Urinary bladder (tissue), 3 donors: Measurements from ENCODE around the genes KDM5A and ERC1.

- PRO-cap: no peak
- RAMPAGE, long total RNA: no peak
Observed at GRCh38 chr12:21568-22467, 44.7 kb upstream of the IQSEC3 start.

- PRO-cap: no peak
- RAMPAGE, long total RNA: no peak
Observed at GRCh38 chr12:91745-92210, 25.2 kb downstream of the IQSEC3 start.

- PRO-cap: no peak
- RAMPAGE, long total RNA: no peak
Observed at GRCh38 chr12:139652-140146, 73.1 kb downstream of the IQSEC3 start.

DNA sequence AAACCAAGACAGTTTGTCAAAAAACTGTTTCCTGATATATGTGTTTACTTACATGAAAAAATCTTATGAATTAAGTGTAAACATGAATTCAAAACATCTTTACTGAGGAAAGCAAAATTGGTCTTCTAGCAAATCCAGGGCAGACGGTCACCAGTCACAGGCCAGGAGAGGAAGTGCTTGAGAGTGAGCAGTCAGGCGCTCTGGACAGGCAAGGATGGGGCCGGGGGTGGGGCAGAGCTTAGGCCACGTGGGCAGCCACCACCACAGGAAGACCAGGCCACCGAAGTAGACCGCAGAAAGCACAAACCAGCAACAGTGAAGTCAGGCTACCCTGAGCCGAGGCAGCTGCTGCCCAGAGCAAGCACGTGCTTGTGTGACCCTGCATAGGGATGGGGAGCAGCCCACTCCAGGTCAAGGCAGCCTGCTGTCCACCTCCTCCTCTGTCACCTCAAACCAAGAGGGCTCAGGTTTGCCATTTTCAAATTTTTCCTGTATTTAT, 33.5 kb downstream of the SLC6A12 start:
- PRO-cap: bidirectional peak, plus-strand start at position 312 of the sequence, minus-strand start at position 163 of the sequence
- RAMPAGE, long total RNA: no peak

DNA sequence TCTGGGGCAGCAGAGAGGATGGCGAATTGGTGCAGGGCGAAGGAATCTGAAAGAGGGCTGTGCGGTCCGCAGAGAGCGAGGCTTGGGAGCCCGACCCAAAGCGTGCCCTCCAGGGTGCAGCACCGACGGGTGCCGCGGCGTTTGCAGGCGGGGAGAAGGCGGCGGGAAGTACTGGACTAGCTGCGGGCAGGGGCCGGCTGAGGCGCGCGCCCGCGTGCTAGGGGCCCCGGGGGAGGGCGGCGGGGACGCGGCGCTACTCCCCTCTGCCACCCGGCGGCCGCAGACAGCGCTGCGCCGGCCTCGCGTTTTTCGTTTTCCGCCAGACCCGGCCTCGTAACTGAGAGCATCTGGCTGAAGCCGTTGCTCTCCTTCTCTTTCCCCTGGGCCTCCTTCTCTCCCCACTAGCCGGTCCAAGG, 24.9 kb downstream of the SLC6A12 start:
- PRO-cap: unidirectional peak, minus-strand start at position 212 of the sequence
- RAMPAGE, long total RNA: no peak

DNA sequence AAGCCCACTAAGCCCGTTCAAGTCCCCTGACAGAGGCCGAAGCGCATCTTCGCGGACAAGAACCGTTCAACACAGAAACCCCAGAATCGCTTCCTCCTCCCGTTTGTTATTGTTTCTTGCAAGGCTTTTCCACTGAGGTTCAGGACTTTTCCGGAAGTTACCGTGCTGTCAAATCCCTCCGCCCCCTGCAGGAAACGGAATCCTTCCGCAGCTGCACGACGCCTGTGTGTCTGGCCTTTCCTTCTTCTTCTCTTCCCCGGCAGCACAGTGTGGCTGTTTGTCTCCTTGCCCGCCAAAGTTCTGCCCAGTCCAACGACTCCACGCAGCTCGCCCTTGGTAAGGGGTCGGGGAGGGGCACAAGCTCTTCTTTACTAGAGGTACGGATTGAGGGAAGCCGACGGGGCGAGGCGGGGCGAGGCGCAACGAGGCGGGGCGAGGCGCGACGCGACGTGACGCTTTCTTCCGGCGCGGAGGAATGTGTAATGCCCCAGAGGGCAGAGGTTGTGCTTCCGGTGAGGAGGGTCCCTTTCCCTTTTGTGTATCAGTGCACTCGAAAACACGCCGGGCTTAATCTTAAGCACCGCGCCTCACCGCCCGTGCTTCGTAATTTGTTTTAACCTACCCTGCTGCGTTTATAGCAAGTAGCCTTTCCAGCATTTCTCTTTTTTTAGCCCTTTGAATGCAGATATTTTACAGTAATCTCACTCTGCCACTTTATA, at the start of gene KDM5A:
KDM5A (minus strand) TSS at position 170 of the 719 bp plus-strand sequence.
- PRO-cap: bidirectional peak, plus-strand start at position 200 of the sequence, minus-strand start at position 152 of the sequence; bidirectional peak, plus-strand start at position 490 of the sequence, minus-strand start at position 302 of the sequence
- RAMPAGE, long total RNA: no peak

DNA sequence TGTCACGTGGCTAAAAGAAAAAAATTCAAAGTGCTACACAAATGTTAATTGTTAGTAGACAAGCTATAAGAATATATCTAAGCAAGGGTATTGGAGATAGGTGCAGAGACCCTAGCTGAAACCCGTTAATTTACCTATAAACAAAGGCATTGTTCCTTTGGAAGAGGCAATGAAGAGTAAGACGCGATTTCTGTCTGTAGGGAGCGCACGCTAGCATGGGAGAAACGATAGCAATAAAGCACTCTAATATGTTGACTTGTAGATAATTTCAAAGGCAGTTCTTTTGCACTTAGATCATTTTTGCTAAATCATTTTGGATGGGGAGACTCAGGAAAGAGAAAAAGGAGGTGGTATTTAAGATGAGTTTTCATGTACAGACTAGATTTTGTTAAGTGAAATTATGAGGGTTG, 634 bp downstream of the CCDC77 start:
- PRO-cap: no peak
- RAMPAGE, long total RNA: no peak

DNA sequence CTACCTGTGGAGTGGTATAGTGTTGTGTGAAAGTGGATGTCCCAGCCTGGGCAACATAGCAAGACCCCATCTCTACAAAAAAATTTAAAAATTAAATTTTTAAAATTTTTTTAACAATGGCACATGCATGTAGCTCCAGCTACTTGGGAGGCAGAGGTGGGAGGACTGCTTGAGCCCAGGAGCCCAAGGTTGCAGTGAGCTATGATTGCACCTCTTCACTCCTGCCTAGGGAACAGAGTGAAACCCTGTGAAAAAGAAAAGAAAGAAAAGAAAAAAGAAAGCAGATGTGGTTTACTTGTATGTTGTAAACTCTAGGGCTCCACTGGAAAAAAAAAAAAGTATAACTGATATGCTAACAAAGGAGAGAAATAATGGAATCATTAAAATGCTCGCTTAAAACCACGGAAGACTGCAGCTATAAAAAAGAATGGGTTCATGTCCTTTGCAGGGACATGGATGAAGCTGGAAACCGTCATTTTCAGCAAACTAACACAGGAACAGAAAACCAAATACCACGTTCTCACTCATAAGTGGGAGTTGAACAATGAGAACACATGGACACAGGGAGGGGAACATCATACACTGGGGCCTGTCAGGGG, 28.9 kb downstream of the B4GALNT3 start:
- PRO-cap: no peak
- RAMPAGE, long total RNA: no peak

DNA sequence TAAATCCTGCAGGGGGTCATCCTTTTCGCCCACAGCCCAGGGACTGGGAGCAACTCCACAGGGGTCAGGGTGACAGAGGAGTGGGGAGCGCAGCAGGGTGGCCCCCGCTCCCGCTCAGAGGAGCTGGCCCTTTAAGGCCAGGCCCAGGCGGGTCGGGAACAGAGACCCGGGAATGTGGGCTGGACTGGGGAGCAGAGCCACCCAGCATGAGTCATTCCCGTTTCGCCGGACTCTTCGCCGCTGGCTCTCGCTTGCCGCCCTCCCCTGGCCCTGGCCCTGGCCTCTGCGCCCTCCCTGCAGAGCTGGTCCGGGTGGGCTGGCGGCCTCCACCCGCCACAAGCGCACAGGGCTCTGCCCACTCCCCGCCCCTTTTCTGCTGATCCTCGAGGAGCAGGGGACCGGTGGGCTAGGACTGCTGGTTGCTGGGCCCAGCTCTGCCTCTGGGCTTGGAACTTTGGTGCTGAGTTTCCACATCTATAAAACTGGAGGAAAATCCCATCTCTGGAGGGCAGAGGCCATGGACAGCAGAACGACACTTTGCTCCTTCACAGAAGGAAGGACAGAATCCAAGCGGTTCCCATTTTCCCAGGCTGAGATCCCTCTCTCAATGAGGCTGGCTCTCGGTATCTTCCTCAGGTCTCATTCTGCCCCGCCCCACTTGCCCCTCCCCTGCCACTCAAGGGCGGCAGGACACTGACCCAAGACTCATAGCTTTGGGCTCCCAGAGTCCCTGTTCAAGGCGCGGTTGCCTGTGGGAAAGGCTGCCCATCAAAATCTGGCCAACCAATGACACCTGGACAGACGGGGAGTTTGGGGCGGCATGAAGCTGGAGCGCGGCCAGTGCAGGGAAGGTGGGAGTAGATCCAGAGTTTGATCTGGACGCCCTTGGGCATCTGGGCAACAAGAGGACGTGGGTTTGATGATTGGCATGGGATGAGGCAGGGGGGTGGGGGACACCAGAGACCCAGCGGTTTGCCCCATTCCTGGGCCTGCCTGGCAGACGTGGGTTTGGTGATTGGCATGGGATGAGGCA, 92.5 kb downstream of the NINJ2 start:
- PRO-cap: bidirectional peak, plus-strand start at position 214 of the sequence, minus-strand start at position 125 of the sequence; bidirectional peak, plus-strand start at position 737 of the sequence, minus-strand start at position 609 of the sequence
- RAMPAGE, long total RNA: no peak

DNA sequence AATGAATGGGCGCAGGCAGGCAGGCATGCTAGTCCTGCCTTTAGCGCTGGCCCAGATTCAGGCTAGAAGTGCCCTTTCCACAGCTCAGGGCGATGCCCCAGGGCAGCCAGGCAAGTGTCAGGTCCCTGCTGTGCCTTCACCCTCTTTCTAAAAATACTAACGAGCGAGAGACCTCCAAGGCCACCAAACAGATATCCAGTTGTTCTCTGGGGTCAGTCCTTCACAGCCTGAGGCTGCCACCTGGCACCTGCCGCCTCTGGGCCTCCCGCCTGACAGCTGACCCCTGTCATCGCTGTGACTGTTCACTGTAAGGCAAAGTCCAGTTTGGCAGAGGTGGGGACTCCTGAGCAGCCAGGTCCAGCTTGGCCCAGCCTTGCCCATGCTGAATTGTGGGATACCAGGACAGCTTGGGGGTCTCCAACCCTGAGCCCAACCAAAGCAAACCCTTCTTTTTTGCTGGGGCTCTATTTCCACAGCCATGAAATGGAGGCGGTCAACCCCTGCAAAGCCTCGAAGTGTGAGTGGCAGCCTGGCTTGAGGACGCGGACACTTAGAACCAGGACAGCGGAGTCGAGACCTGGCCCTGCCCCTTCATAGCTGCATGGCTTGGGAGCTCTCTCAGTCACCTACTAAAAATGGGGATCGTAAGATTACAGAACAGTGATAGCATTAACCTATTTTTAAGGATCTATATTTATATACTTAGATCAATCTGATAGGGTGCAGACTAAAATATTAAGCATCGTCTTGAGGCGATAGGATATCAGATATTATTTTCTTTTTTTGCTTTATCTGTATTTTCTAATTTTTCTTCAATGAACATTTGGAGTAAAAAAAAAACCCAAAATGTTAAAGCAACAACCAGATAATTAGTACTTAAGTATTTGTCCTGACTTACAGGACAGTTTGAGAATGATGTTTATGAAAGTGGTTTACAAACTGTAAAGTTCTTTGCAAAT, 79.7 kb downstream of the NINJ2 start:
- PRO-cap: no peak
- RAMPAGE, long total RNA: no peak

DNA sequence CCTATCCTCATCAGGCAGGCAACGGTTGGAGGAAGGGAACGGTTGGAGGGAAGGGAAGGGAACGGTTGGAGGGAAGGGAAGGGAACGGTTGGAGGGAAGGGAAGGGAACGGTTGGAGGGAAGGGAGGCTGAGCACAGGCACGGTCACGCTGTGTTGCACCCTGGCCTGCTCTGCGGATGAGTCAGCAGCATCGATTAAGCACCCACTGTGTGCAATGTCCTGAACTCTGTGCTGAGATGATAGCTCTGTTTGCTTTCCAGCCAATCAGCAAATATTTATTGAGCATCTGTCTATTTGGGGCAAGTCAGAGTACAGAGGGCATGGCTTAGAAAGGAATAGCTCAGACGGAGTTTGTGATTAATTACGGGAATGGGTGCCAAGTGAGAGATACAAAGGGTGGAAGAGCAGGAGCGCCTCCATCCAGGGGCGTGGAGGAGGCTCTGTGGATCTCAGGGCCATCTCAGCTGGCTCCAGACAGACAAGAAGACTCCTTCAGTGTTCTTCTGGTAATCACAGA, 77.7 kb downstream of the NINJ2 start:
- PRO-cap: no peak
- RAMPAGE, long total RNA: no peak

DNA sequence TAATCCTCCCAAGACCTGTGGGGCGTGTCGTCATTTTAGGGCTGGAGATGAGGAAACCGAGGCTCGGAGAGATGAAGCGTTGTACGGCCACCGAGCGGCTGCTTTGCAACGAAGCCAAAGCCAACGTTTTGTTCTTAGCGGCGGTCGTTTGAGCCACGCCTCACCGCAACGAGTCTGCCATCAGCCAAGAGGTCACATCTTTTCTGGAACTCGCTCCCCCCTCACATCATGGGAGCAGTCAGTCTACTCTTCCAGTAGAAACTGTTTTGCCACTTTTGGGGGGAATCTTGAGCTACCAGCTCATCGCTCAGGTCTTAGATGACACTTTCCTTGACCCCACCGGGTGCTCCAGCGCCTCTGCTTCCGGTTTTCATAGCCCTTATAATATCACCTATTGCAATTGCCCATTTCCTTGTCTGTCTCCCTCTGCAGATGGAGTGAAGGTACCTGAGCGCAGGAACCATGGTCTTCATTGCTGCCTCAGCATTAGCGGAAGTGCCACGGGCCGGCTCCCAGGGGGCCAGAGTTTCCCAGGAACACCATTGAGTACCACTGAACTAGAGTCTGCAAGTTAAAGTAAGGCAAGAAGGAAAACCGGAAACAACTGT, 19.6 kb downstream of the NINJ2 start:
- PRO-cap: unidirectional peak, minus-strand start at position 103 of the sequence
- RAMPAGE, long total RNA: no peak

GRCh38 chr12:673919-674820, 10.9 kb upstream of the NINJ2 start:
- PRO-cap: unidirectional peak, plus-strand start at chr12:674760
- RAMPAGE, long total RNA: no peak

DNA sequence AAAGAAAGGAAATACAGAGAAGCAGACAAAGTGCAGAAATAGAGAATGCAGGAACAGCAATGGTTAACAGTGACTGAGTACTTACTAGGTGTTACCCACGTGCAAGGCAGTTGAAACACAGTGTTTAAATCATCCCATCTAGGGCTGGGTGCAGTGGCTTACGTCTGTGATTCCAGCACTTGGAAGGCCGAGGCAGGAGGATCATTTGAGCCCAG, 21.2 kb upstream of the NINJ2 start:
- PRO-cap: no peak
- RAMPAGE, long total RNA: no peak

DNA sequence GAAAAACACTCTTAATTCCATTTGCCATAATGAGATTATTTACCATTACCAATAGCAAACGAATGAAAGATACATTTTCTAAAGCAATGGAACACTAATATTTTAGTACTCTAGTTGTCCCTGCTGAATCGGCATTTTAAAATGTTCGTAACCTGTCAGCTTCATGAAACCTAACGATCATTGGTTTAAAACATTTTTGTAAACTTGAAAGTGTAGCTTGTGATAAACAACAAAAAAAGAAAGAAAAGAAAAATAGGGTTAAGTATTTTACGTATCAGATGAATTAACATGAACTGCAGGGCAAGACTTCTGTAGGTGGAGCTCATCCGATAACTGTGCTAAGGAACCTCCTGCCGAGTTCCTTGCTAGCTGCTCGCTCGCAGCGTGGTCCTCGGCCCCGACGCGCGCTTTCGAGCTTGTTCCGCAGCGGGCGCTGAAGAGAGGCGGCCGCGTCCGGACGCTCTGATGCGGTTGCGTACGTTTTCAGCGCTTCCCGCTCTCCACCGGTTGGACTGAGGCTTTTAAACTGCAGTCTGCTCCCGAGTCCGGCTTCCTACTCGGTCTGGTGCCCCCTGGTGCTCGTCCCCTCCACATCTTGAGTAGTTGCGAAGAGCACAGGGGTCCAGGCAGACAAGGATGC, 1.4 kb upstream of the WNK1 start:
- PRO-cap: bidirectional peak, plus-strand start at position 426 of the sequence, minus-strand start at position 412 of the sequence
- RAMPAGE, long total RNA: no peak

- PRO-cap: no peak
- RAMPAGE, long total RNA: no peak
Observed at GRCh38 chr12:754810-755483, 2.6 kb downstream of the WNK1 start.

DNA sequence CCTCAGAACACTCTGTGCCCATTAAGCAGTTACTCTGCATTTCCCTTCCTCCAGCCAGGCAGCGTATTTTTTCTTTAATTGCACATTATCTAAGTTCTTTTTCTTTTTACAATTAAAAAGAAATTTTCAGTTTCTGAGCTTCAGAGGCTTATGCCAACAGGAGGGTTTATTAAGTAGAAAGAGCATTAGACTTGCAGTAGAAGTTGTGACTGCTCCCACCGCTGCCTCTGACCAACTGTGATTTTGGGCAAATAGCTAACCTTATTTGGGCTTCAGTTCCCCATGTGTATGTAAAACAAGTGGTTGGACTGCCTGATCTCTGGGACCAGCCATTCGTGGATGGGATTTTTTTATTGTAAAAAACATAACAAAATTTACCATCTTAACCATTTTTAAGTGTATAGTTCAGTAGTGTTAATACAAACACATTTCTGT, 65.8 kb downstream of the WNK1 start:
- PRO-cap: no peak
- RAMPAGE, long total RNA: no peak

DNA sequence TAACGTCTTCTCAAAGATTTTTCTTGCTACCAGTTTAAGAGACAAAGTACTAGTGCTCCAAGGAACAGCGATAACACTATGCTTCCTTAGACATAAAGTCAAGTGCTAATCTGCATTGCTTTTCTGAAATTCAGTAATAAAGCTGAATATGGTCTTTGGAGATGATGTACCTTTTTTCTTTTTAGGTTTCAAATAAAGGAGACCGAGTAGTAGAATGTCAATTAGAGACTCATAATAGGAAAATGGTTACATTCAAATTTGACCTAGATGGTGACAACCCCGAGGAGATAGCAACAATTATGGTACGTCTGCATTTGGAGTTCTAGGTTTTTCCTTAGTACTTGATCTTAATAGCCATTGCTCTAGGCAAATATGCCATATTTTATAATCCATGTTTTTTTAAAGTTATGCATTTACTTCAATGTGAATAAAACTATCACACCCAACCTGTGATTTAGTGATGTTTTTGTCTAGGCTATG, 66.7 kb downstream of the RAD52 start:
- PRO-cap: no peak
- RAMPAGE, long total RNA: no peak

DNA sequence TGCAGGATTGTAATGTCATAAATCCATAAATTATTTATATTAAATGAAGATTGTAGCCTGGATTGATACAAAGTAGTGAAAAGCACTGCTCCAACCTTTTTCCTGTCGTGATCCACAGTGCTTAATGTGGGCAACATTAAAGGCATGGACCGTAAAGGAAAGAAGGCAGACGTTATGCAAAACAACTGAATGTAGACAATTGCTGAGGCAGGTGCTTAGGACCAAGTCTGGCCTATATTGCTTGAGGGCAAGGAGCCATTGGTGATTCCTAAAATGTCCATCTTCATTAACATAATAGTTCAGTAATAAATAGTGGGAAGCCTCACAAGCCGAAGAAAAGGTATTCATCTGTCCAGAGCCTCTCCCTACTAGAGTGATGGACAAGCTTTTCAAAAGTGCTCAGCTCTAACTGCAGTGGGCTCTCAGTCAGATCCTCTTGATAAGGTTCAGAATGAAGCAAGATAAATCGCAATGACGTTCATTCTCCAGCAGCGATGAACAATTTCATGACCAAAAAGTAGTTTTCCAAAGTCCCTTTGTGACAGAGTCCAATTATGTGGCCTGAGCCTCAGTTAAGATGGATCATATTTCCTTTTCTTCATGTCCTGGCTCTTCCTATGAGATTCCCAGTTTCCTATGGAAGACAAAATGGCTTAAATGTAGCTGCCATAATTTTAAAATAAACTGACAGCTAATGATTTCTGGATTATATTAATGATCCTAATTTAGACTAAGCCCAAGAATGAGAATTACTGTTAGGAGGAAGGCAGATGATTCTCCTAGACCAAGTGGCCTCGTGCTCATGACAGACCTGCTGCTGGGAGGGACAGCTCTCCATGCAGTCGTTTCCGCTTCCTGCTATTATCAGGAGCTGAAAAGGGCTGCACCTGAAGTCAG, 36.4 kb downstream of the RAD52 start:
- PRO-cap: no peak
- RAMPAGE, long total RNA: no peak

GRCh38 chr12:991001-991462, at the start of gene ERC1:
Gene ERC1, plus strand, starts transcription at chr12:991223.
- PRO-cap: bidirectional peak, plus-strand start at chr12:991263, minus-strand start at chr12:991048
- RAMPAGE, long total RNA: no peak